Camera-type eye (tissue), 1 donor: ENCODE results near the genes TPTE and POTED.

- RAMPAGE, long total RNA: no peak
Observed at GRCh38 chr21:5118138-5118661, 5403.2 kb upstream of the TPTE start.

DNA sequence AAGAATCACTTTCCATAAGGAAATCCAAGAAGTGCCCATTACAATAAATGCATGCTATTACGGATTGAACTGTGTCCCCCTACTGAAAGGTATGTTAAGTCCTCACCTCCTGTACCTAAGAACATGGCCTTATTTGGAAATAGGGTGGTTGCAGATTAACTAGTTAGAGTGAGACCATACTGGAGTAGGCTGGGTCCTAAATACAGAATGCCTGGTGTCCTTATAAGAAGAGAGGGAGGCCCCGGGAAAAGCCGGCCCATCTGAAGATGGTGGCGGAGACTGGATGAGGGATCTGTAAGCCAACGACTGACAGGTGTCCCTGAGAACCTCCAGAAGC lies 4422.9 kb upstream of the TPTE start:
- RAMPAGE, long total RNA: no peak

- RAMPAGE, long total RNA: start-site peak on the minus strand at chr21:6499240-6499256, 60 reads
Observed at GRCh38 chr21:6499048-6499440, 4022.3 kb upstream of the TPTE start.

GRCh38 chr21:6565139-6565525 lies 3956.3 kb upstream of the TPTE start:
- RAMPAGE, long total RNA: no peak

- RAMPAGE, long total RNA: no peak
Observed at GRCh38 chr21:8254837-8255784, 2266.3 kb upstream of the TPTE start.

- RAMPAGE, long total RNA: no peak
Observed at GRCh38 chr21:8815145-8815950, 1706.0 kb upstream of the TPTE start.

GRCh38 chr21:9767618-9768292 lies 753.6 kb upstream of the TPTE start:
- RAMPAGE, long total RNA: no peak

DNA sequence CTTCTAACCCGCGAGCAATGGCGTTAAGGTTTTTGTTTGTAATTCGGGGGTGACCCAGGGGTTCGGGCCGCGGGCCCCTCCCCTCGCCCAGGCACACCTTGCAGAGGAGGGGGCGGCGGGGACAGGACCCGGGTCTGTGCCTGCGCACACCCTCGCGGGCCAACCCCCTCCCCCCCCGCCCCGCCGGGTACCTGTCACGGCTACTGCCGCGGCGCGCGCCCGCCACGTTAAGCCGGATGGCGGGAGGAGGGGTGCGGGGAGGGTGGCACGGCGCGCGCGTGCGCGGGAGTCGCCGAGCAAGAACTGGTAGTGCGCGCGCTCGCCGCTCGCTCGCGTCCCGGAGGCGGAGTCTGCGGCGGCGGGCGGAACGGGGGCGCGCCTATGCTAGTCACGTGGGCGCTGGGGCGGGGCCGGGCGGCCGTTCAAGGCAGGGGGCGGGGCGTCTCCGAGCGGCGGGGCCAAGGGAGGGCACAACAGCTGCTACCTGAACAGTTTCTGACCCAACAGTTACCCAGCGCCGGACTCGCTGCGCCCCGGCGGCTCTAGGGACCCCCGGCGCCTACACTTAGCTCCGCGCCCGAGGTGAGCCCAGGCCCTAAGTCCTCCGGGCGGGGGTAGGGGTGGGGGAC lies at the start of gene TPTE:
Gene TPTE (plus strand): TSS at position 471 of the 629 bp plus-strand sequence.
- RAMPAGE, long total RNA: no peak

- RAMPAGE, long total RNA: no peak
Observed at GRCh38 chr21:13609662-13610020, at the start of gene POTED. Gene POTED, plus strand, starts transcription at chr21:13609777.

DNA sequence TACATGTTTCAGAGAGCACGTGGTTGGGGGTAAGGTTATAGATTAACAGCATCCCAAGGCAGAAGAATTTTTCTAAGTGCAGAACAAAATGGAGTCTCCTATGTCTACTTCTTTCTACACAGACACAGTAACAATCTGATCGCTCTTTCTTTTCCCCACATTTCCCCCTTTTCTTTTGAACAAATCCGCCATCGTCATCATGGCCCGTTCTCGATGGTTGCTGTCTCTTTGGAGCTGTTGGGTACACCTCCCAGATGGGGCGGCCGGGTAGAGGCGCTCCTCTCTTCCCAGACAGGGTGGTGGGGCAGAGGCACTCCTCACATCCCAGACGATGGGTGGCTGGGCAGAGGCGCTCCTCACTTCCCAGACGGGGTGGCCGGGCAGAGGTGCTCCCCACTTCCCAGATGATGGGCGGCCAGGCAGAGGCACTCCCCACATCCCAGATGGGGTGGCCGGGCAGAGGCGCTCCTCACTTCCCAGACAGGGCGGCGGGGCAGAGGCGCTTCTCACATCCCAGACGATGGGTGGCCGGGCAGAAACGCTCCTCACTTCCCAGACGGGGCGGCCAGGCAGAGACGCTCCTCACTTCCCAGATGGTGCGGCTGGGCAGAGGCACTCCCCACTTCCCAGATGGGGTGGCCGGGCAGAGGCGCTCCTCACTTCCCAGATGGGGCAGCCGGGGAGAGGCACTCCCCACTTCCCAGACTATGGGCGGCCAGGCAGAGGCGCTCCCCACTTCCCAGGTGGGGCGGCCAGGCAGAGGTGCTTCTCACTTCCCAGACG lies 276.0 kb downstream of the LIPI start:
- RAMPAGE, long total RNA: no peak

GRCh38 chr21:14070345-14070816 lies 140.4 kb downstream of the LIPI start:
- RAMPAGE, long total RNA: no peak

DNA sequence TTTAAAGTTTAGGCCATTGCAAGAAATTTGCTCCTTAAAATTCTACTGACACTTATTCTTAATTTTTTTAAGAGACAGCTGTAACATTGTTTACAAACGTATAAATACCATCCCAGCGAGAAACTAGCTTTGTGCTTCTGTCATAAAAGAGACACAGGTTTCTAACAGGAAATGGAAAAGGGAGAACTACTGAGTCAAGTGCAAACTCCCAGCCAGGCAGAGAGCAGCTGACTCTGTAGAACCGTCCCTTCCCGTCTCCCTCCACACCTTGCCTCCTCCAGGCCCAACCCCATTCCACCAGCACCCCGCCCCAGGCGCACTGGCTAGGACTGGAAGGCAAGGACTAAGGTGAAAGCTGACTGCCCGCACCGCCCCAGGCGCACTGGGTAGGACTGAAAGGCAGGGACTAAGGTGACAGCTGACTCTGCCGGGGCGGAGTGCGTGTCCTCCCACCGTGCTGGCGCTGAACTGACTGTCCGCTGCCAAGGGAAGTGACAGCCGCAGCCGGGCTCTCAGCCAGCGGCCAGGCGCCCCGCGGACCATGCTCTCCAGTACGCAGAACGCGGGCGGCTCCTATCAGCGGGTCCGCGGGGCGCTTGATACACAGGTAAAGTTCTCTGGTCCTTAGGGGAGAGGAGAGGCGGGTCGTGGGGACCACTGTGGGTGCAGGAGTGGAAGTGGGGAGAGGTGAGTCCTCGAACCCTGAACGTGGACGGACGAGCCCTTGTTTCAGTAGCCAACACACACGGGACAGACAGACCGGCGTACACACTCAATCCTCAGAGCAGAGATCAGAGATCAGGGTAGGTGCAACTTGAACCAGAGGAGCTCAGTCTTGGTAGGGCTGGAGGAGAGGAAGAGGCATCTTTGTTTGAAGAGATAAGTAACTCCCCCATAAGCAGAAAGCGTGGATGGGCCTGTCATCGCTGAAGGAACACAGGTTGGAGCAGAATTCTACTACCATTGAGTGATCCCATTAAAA lies 57.9 kb downstream of the RBM11 start:
- RAMPAGE, long total RNA: no peak

DNA sequence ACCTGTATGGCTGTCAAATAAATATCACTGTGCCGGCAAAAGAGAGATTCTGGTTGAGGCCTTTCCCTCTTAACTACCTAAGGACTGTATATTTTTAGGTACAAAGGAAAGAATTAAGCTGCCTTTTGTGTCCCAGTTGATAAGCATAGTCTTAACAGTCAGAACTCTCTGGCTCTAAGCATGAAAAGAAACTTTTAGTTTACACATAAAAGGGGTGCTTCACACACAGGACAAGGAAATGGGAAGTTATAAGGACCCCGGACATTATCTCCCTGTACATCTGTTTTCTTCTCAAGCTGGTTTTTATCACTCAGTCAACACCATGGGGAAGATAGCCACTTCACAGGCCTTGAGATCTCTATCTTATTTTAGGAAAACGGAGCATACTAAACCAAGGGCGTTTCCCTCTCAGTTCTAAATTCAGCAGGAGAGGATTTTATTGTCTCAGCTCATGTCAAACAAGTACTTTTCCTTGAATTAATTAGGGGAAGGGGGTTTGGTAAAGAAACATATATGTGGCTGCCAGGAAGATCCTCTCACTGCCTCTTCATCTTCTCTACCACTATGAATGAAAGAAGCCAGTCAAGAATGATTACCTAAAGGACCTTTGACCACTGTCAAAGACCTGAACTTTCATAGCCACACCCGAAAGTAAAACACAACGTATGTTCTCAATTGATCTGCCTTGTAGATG lies 71.4 kb upstream of the HSPA13 start:
- RAMPAGE, long total RNA: no peak

DNA sequence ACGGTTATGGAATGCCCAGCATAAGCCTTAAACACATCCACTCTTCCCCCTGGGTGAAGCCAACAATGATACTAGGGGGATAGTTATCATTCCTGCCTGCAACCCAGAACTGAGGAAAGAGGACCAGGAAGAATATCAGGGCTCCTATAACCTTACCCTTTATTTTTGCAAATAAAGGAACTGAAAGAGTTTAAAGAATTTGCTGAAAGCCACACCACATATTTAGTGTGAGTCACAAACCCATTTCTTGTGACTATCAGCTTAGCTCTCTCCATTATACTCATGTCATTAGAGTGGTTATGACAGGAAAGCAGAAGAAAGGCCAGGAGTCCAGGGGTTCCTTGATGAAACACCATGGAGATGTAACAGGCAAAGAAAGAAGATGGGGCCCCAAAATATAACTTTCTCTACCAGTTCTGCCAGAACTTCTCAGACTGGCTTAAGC lies 141.1 kb upstream of the SAMSN1 start:
- RAMPAGE, long total RNA: no peak

- RAMPAGE, long total RNA: no peak
Observed at GRCh38 chr21:14918349-14918936, 146.4 kb downstream of the NRIP1 start.

- RAMPAGE, long total RNA: no peak
Observed at GRCh38 chr21:14964751-14965705, 99.8 kb downstream of the NRIP1 start.

- RAMPAGE, long total RNA: no peak
Observed at GRCh38 chr21:15050943-15051457, 13.8 kb downstream of the NRIP1 start.

DNA sequence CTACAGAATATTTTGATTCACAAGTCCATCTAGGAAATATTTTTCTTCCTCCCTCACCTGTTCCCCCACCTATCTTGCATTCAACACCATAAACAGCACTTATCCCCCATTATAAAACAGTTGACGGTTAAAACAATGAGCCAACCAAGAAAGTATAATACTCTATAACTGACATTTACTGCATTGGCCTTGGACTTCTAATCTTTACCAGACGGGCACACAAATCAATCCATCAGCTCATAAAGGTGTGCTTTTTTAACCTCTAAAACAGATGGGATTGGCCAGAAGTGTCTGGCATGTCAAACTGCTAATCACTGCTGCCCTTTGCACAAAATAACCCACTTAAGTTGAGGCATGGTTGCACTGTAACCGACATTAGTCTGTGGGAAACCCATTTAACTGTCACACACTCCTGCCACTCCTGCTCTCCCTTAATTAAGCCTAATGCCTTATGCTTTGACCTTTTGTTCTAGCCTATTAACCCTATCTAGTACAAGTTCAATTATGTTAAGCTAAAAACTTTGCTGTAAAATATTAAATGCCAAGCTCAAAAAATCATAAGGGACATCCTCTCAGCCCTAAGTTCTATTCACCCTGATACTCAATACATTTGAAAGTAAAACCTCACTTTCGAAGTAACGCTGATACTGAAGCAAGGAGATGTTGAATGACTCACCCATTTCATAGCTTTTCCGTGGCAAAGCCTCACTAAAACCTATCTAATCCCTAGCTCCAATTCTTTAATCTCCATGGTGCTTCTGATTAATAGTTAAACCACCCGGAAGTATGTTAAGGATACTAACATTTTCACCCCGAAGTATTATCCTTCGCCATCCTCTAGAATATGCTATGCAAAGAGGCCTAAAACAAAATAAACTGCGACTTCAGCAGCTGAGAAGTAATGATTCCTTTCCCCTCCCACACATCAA lies 13.0 kb downstream of the NRIP1 start:
- RAMPAGE, long total RNA: no peak

DNA sequence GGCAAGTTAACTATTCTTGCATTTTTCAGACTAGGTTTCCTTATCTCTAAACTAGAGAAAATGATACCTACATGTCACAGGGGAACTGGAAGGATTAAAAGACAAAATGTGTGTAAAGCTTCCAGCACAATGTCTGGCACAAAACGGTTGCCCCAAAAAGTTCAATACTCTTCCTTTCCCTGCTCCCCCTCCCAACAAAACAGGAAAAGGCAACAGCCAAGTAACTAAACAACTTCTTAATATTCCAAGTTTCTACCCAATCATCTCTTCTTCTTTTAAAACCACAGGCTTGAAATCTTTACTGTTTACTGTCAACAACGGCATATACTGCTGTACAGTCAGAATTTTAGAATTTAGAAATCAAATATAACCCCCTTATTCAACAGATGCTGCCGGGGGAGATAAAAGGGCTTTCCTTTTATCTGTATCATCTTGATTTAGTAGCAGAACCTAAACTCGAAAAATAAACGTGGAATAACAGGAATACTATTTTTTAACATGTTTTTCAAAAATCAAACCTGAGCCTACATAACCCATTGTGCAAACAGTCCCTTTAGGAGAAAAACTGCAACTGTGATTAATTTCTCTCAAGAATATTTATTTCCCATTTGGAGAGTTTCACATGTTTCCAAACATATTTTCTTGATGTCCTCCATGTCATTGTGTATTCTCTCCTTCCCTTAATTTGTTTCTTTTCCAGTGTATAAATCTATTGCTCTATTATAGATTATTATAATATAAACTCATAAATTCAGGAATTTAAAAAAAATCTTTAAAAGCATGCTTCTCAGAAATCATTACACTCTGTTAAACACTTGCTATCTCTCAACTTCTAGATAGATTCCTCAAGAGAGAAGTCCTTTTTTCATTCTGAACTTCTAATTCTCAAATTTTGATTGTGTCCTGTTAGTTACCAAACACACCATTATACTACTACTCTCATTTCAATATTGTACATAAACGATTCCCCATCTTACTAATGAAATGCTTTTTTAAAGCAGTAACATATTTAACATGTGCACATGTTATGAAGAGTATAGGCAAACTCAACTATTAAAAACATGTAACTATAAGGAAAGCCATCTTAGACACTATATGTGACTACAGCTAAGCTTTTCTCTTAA lies 6.7 kb downstream of the NRIP1 start:
- RAMPAGE, long total RNA: no peak

DNA sequence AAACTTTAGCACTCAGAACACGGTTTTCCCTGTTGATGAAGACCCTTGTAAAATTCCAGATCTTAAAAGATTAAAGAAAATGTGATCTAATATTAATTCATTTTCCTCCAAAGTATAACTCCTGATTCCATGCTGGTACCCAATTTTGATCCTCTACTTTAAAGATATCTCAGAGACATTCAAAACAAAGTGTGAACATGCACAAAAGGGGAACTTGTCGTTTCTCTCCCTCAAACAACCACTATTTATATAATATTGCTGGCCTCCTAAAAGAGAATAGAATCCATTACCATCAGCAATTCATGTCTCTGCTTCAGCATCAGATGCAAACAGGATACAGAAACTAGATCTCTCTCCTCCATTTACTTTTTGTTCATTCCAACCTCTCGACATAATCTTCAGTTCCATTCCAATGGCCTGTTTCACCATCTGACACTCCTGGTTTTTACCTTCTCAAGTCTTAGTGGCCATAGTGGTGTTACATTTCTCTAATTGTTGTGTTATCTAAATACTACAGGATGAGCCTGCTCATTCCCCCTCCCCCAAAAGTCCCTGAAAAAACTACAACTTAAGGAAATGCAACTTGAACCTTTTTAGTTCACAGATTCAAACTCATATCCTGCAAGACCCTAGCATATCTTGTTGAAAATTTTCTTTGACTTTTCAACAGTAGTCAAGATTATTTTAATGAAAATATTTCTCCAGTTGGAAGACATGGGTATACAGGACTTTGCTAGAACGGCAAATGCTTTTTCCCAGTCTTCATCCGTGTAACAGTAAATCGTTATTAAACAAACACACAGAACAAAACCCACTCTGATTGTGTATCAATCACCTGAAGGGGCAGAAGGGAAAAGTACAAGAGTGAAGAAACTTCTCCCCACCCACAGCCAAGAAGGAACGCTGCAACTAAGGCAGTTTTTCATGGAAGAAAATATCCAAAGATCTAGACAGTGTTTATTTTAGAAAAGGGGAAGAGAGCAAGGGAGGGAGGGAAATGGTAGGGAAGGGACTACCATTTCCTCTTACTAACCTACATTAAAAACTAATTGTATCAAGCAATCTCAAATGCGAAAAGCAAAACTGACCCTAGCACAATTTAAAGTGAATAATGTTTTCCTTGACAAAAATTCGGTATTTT lies 3.9 kb downstream of the NRIP1 start:
- RAMPAGE, long total RNA: no peak